Sternocleidomastoid (tissue), 1 donor: ENCODE measurements around a stretch of chr13.

DNA sequence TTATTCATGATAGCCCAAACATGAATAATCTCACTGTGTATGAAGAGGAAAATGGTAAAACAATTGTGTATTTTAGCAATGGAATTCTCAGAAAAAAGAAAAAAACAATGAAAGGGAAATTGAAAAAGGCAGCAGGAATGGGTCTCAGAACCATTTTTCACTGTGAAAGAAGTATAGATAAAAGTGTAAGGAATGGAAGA is 994.6 kb upstream of the ENSG00000285566 start:
- PRO-cap: no peak

DNA sequence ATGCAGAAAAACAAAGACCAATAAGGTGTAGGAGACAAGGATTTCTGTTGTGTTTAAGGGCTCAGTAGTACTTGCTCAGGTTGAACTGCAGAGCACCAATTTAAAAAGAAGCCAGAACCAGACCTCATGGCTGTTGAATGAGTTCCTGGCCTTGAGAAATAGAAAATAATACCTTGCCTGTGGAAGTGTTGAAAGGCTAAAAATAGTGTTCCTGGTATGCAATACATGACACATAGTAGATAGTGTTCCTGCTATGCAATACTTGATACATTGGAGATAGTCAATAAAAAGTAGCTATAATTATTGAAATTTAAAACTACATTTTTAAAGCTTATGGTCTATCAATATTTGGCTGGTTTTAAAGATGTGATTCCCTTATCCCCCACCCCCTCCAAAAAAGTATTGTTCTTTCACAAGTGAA is 595.7 kb downstream of the PCDH9 start:
- PRO-cap: no peak

DNA sequence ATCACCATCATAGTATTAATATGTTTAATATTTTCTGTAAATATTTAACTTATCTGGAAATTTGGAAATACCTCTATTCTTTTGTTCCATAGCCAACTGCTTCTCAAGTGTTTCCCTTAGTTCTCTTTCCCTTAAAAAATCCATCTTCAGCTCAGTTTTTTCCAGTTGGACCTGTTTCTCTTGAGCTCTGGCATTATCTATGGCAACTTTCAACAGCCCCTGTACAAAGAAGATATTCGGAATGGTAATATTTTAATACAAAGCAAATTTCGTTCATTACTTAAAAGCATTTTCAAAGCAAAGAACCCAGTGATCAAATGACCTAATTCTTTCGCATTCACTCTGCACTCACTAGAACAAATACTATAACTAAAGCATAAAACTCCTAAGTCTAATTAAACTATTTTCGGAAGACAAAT is 387.9 kb downstream of the DACH1 start:
- PRO-cap: no peak

DNA sequence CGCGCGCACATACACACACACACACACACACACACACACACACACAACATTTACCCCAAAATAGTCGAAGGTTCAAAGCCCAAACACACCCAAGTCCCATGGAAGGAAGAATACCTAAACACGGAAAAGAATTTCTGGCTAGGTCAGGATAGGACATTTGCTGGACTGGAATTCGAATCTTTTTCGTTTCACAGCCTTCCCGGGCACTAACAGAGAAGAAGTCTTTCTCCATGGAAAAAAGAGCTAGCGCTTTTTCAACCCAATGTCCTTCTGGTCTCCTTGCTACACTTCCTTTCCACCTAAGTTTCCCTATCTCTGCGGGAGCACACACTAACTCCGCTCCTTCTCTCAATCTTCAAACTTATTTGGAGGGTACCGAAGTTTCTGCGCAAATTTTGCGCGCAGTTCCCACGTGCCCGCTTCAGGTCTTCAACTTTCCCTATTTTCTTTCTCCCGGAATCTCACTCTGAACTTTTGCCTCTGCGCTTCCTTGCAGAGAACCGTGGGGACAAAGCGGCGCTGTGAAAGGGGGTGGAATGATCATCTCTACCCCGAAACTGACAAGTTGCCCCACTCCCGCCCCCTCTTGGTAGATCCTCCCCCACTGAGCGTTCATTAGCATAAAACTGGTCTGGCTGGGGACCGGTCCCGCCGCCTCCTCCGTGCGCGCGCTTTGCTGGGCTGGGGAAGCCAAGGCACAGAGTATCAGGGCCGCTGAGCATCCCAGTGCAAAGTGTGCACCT is 2.7 kb downstream of the DACH1 start:
- PRO-cap: bidirectional peak, plus-strand start at position 676 of the sequence, minus-strand start at position 538 of the sequence

- PRO-cap: no peak
Observed at GRCh38 chr13:72801968-72802772, 20.2 kb downstream of the PIBF1 start.

- PRO-cap: no peak
Observed at GRCh38 chr13:72851022-72852060, 69.4 kb downstream of the PIBF1 start.

- PRO-cap: no peak
Observed at GRCh38 chr13:73065883-73066642, 7.3 kb downstream of the KLF5 start.

- PRO-cap: no peak
Observed at GRCh38 chr13:73171022-73171677, 112.3 kb downstream of the KLF5 start.

DNA sequence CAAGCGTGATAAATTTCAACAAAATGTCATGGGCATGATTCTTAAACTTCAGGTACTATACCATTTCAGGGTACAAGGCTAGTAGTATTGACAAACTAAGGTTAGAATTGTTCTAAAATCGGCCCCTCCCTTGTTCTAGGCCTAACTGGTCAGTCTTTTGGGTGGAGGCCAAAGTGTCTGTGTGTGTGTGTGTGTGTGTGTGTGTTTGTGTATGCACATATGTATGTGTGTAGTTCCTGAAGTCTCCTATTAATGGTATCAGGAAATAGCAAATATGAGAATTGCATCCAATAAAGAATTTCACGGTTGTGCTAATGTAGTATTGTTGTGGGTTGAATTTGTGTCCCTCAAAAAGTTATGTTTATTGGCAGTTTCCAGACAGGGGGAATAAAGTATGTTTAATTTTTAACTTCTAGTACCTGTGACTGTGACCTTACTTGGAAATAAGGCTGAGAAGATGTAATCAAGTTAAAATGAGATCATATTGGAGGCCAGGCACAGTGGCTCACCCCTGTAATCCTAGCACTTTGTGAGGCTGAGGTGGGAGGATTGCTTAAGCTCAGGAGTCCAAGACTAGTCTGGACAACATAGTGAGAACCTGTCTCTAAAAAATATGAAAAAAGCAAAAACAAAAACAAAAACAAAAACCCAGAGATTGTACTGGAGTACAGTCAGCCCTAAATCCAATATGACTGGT is 119.3 kb downstream of the KLF5 start:
- PRO-cap: no peak

GRCh38 chr13:73235280-73235606 is 176.4 kb downstream of the KLF5 start:
- PRO-cap: no peak

- PRO-cap: no peak
Observed at GRCh38 chr13:73325842-73326404, 267.1 kb downstream of the KLF5 start.

- PRO-cap: no peak
Observed at GRCh38 chr13:73427984-73428623, 369.3 kb downstream of the KLF5 start.

GRCh38 chr13:73521266-73521758 is 462.5 kb downstream of the KLF5 start:
- PRO-cap: no peak

DNA sequence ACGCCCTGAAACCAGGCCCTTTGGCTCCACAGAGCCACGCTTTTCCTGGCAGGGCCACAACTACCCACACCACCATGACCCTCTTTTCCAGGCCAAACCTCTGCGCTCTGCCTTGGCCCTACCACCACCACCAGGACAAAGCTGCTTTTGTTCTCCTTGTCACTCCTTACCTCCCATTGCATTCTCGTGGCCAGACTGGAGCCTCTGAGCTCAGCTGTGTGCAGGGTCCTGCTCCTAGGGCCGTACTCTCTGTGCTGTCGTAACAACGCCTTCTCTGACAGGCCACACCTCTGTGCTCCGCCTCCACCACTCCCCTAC is 602.8 kb downstream of the KLF5 start:
- PRO-cap: no peak

DNA sequence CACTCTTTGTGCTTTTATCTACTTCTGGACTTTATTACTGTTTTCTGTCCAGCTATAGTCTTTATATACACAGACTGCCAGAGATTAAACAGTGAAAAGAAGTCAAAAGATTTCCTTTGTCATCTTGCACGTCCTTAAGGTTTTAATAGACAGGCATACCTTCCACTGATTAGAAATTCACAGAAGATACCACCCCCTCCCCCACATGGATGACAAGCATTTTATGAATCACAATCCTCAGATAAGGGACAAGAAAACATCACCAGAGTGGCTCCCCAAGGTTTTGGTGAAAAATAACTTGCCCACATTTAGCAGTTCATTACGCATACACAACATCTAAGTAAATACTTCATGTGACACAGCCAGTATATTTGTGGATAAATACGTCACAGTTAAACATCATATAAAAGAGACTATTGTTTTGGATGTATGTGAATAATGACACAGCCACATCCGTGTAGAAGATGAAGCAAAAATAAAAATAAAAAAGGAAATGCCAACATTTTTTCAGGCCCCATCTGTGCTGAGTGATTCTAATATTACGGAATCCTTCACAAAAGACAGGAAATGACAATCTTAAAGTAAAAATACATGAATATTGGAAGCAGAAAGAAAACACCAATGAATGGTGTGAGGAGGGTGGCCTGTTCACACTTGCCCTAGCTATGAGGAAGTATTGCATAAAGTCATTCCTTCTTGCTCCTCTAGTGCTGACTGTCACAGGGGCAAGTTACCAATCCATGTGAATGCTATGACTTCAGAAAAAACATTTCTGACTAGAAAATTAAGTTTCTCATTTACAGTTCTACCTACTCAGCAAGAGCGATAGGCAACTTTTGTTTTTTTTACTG is 618.3 kb downstream of the KLF5 start:
- PRO-cap: no peak

DNA sequence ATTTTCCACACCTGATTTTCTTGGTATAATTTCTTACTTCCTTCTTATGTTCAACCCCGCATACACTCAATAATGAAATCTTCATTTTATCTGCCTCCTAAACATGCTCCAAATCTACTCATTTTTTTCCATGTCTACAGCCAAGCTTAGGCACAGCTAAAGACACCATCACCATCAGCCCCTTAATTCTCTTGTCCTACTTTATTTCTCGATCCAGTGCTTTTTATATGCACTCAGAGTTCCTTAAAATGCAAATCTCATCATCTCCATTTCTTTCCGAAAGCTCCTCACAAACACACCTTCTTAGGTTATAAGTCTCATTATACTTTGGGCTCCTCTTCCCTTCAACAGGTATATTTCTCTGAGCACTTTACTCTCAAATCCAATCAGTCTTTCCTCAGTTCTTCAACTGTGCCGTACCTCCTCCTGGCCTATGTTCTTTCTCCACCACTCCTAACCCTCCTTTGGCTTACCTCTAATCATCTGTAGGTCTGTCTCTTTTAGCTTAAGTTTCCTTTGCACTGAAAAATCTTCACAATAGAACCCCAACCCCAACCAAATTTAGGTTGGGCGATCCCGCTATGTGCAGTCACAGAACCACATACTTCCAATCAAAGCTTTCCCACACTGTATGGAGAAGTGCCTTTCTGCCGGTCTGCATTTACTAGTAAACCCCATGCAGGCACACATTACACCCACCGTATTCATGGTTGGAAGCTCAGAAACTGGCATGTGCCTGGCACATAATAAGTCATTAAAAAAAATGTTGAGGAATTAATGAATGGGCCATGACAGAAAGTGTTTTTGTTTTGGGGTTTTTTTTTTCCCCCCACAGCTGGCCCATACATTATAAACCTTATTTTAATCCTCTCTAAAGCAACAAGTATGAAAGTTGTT is 916.8 kb downstream of the KLF5 start:
- PRO-cap: no peak

DNA sequence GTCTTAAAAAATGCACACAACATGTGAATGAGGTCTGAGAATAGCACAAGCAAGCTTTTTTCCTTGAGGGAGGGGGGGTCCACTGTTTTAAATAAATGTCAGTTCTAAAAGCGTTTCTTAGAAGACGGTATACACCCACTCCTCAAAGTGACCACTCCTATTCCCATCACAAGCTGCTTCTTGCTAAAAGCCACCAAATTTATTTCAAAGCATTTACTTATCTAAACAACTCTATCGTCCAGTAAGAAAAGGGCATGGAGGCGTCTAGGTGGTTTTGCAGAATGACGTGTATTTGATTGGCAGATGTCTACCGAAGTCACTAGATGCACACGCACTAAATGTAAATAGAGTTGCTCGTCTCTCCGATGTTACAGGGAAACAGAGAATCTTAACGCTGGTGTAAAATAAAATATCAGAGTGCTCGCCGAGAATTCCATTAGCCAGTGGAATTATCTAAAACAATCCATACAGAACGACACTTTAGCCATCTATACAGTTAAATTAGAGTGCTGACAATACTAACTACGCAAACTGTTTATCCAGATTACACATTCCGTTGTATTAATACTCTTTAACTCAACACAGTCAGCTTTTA is 1073.4 kb downstream of the KLF5 start:
- PRO-cap: no peak

GRCh38 chr13:74136099-74136889 is 1077.5 kb downstream of the KLF5 start:
- PRO-cap: bidirectional peak, plus-strand start at chr13:74136217, minus-strand start at chr13:74136219

DNA sequence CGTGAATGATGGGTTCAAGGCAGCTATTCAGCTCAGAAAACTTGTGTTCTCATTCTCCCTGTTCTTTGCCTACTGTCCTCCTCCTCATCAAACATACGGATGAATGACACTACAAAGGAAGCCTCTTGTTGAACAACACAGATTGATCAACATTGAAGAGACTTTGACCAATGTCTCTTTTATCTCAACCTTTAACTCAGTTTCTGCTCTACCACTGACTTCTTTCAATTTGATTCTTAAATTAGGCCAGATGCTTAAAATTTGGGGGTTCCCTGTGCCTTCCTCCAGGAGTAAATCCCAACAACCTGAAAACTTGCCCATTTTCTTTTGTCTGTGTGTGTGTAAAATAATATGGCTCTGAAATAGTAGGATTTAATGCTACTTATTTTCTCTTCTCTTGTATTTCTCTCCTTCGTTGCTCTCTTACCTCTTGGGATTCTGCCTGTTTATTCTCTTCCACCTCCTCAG is 1103.4 kb downstream of the KLF5 start:
- PRO-cap: no peak

- PRO-cap: no peak
Observed at GRCh38 chr13:74168402-74168838, 1109.6 kb downstream of the KLF5 start.